A549 (cell line): Measurements from ENCODE around the gene ABR.

DNA sequence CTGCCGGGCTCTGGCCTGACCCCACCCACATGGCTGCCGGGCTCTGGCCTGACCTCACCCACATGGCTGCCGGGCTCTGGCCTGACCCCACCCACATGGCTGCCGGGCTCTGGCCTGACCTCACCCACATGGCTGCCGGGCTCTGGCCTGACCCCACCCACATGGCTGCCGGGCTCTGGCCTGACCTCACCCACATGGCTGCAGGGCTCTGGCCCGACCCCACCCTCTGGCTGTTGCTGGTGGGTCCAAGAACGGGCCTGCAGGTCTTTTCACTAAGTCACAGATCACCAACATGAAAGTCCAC lies 34.6 kb upstream of the DOC2B start:
- PRO-cap: no peak
CAGE:
- cytosol, long polyA plus RNA: no peak
- long polyA plus RNA: no peak
- nucleus, long polyA plus RNA: no peak

- PRO-cap: no peak
CAGE:
- cytosol, long polyA plus RNA: no peak
- long polyA plus RNA: no peak
- nucleus, long polyA plus RNA: no peak
These were observed 45.5 kb upstream of the DOC2B start for GRCh38 chr17:226801-227488.

- PRO-cap: no peak
CAGE:
- cytosol, long polyA plus RNA: no peak
- long polyA plus RNA: no peak
- nucleus, long polyA plus RNA: no peak
These were observed 72.8 kb downstream of the RPH3AL start for GRCh38 chr17:279610-280483.

GRCh38 chr17:334625-334809 lies 18.1 kb downstream of the RPH3AL start:
- PRO-cap: no peak
CAGE:
- cytosol, long polyA plus RNA: no peak
- long polyA plus RNA: no peak
- nucleus, long polyA plus RNA: no peak

DNA sequence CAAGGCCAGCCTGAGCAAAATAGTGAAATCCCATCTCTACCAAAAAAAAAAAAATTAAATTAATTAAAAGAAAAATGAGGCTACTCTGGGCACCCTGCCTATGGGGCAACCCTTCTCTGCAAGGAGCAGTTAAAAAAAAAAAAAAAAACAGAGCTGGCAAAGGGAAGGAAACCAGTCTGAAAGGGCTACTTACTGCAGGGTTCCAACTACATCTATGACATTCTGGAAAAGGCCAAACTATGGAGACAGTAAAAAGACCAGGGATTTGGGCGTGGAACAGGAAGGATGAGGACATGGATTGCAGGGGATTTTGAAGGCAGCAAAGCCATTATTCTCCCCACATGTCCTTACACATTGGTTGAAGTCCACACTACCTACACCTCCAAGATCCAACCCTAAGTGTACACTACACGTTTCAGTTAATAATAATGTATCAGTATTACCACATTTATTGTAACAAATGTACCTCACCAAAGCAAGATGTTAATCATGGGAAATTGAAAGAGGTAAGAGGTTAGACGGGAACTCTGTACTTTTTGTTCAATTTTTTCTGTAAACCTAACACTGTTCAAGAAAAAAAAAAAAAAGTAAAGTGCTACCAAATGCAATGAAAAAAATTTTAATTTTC lies 4.5 kb downstream of the RPH3AL start:
- PRO-cap: no peak
CAGE:
- cytosol, long polyA plus RNA: no peak
- long polyA plus RNA: no peak
- nucleus, long polyA plus RNA: no peak

DNA sequence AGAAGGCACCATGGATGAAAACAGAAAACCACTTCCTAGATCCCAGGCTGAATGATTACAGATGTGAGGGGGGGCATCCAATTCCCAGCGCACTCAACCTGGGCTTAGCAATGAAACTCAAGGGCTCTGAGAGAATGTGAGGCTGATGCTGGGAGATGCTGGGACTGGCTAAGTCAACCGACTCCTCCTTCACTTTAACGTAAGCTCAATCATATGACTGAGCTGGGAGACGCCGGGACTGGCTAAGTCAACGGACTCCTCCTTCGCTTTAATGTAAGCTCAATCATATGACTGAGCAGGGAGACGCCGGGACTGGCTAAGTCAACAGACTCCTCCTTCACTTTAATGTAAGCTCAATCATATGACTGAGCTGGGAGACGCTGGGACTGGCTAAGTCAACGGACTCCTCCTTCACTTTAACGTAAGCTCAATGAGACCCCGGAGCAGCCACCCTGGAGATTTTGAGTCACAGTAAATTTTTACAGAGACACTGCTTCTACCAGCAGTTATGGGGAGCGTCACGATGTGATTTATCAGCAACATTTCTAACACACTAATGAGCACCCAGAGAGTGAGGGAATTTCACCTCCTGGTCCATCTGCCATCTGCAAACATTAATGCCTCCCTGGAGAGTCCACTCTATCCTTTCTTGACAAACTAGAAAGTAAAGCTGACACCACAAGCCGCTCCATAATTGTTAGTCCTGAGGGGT lies 125.2 kb downstream of the C17orf97 start:
- PRO-cap: no peak
CAGE:
- cytosol, long polyA plus RNA: no peak
- long polyA plus RNA: no peak
- nucleus, long polyA plus RNA: no peak

DNA sequence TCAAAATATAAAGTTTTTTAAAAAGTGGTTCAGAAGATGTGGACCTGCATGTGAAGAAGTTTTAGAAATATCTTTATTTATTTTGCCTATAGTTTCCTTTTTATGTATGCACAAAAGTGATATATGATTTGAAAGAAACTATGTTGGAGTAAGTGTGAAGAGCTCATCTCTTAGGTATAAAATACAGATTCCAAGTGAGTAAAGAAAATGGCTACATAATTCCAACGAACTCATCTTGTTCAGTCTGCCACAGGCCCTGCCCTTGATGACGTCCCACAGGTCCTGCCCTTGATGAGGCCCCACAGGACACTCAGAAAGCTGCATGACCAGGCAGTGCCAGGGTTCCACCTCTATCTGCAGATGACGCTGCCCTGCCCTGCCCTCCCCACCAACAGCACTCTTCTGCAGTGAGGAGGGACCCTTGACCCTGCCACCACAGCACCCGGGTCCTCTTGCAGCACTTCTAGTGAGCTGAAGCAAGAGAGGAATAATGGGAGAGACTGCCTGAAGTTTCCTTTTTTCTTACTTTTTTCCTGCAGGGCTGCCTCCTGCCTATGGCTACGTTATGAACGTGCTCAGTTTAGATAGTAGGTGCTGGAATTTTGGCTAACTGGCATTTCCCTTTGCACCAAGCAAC lies 118.4 kb downstream of the VPS53 start:
- PRO-cap: no peak
CAGE:
- cytosol, long polyA plus RNA: no peak
- long polyA plus RNA: no peak
- nucleus, long polyA plus RNA: no peak

- PRO-cap: no peak
CAGE:
- cytosol, long polyA plus RNA: no peak
- long polyA plus RNA: no peak
- nucleus, long polyA plus RNA: no peak
These were observed 7.9 kb downstream of the MRM3 start for GRCh38 chr17:789843-790672.

GRCh38 chr17:846725-847971 lies 65.0 kb downstream of the MRM3 start:
- PRO-cap: no peak
CAGE:
- cytosol, long polyA plus RNA: no peak
- long polyA plus RNA: no peak
- nucleus, long polyA plus RNA: no peak

DNA sequence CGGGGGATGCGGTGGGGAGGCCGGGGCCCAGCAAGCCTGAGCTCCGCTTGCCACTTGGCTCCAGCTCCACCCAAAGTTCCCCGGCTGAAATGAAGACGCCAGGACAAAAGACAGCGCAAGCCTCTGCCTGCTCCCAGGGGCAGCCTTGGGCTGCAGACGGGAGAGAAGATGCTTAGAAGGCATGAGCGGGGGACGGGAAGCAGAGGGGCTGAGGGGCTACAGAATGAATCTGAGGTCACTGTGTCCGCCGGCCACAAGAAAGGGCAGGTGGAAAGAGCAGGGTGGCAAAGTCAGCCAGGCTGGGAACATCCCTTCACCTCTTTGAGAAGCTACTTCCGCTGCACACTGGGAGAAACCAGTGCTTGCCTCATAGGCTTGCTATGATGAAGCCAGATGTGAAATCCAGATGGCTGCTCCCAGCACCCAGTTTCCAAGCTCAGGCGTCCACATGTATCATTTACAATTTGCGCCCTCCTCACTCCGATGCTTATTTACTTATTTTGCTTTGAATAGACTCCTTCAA lies 69.1 kb downstream of the MRM3 start:
- PRO-cap: no peak
CAGE:
- cytosol, long polyA plus RNA: no peak
- long polyA plus RNA: no peak
- nucleus, long polyA plus RNA: no peak

DNA sequence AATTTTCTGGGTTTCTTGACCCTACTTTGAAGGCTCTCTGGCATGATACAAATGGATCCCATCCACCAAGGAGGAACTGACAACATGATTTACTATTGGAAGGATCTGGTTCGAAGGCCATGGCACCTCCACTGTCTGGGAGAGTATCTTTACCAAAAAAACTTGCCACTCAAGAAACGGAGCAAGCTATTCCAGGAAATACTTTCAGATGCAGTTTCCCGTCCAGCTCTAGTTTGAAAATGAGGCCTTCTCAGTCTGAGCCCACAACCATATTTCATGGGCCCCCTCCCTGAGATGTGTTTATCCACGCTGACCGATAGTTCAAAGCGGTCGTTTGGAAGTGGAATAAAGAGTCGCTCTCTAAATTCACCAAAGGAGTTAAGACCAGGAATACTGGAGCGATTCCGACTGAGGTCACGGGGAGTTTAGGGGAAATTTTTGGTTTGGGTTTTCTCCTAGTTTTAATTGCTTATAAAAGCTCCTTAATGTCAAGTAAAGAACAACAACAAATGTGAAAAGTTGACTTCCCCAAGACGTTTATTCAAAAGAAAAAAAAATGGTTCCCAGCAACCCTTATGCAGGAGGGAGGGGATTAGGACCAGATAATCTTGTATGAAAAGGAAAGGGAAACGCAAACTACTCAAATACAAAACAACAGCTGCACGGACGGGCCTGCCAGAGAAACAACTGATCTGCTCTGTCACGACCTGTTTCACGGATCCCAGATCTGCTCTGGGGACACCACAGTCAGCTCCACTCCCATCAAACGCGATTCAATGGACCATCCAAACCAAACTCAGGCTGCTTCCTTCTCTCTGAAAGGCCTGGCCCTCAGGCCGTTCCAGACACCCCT lies 77.0 kb downstream of the MRM3 start:
- PRO-cap: no peak
CAGE:
- cytosol, long polyA plus RNA: no peak
- long polyA plus RNA: no peak
- nucleus, long polyA plus RNA: no peak

DNA sequence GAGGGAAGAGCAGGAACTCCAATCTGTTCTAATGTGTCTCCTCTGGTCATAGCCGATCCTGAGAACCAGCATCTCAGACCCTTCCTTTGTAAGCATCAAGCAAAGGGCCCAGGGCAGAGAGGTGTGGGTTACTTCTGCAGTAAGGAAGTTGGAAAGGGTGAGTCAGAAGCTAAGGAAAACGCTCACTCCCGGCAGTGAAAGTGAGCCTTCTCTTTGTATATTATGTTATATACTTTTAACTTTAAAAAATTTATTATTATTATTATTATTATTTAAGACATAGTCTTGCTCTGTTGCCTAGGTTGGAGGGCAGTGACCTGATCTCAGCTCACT lies 77.7 kb downstream of the MRM3 start:
- PRO-cap: no peak
CAGE:
- cytosol, long polyA plus RNA: no peak
- long polyA plus RNA: no peak
- nucleus, long polyA plus RNA: no peak

DNA sequence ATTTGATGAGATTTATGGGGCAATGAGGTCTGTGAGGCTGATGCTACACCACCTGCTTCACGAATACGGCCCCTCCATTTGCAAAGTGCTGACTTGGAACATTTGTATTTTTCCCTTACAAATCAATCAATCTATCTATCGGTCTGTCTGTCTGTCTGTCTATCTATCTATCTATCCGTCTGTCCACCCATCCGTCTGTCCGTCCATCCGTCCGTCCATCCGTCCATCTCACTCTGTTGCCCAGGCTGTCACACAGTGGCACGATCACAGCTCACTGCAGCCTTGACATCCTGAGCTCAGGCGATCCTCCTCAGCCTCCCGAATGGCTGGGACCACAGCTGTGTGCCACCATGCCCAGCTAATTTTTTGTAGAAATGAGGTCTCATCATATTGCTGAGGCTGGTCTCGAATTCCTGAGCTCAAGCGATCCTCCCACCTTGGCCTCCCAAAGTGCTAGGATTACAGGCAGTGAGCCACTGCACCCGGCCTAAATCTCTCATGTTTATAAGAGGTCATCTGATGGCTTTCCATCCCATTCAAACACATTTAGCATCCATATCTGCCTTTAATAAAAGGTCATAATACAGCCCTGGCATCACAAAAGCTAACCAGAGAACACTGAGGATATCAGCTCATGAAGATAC lies 88.6 kb downstream of the NXN start:
- PRO-cap: no peak
CAGE:
- cytosol, long polyA plus RNA: no peak
- long polyA plus RNA: no peak
- nucleus, long polyA plus RNA: no peak

GRCh38 chr17:952473-953109 lies 27.0 kb downstream of the NXN start:
- PRO-cap: no peak
CAGE:
- cytosol, long polyA plus RNA: no peak
- long polyA plus RNA: no peak
- nucleus, long polyA plus RNA: no peak

DNA sequence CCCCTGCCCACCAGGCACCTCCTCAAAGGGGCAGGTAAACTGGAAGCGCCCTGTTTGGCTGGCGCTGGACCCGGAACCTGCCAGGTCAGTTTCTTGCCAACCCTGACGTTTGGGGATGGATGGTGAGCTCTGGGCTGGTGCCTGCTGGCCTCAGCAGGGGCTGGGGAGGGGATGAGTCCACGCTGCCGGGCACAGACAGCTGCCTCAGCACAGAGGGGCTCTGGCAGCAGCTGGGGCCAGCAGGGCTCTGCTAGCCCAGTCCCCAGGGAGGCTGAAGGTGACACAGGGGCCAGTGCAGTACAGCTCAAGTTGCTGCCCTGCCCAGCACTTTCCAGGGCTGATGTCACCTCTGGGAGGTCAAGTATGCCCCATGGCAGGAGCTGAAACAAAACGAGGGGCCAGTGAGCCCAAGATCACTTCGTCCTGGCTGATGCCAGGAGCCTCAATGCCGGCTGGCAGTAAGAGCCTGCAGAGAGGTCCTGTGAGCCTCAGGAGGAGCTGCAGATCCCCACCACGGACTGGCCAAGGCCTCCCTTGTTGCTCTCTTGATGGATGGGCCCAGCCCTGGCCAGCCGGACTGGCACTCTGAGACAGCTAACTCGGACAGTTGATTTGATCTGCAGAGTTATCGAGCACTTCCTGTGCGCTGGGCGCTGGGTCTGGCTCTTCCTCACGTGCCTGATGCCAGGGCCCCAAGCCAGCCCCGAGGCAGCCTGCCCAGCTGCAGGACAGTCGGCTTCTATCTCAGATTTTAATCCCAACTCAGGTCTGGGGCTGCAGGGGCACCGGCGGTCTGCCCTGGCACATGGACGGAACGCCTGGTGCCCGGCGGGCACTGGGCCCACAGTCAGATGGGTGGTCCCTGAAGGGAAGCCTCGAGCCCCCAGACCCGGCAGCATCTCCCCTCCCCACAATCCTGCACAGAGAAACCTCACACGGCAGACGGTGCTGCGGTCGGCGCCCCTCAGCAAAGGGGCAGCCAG lies 33.6 kb downstream of the TIMM22 start:
- PRO-cap: no peak
CAGE:
- cytosol, long polyA plus RNA: no peak
- long polyA plus RNA: no peak
- nucleus, long polyA plus RNA: no peak

DNA sequence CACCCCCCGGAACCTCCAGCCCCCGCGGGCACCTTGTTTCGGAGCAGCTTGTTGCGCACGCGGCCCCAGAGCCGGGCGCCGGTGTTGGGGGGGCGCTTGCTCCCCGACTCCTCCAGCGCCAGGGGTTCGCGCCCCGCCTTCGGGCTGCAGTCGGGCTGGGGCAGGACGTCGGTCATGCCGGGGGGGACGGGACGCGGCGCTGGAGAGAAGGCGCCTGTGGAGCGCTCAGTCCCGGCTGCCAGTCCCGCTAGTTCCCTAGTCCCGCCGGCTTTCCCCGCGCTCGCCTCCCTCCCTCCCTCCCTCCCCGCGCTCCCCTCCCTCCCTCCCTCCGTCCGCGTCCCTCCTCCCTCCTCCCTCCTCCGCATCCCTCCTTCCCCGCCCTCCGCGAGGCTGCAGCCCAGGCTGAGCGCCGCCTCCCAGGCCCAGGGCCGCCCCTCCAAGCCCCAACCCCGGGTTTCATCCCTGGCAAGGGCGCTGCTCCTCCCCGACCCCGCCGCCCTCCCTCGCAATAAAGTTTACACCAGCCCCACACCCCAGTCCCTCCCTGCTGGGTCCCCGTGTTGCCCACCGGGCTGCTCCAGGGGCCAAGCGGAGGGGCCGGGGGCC lies 34.7 kb downstream of the TIMM22 start:
- PRO-cap: no peak
CAGE:
- cytosol, long polyA plus RNA: no peak
- long polyA plus RNA: no peak
- nucleus, long polyA plus RNA: no peak

DNA sequence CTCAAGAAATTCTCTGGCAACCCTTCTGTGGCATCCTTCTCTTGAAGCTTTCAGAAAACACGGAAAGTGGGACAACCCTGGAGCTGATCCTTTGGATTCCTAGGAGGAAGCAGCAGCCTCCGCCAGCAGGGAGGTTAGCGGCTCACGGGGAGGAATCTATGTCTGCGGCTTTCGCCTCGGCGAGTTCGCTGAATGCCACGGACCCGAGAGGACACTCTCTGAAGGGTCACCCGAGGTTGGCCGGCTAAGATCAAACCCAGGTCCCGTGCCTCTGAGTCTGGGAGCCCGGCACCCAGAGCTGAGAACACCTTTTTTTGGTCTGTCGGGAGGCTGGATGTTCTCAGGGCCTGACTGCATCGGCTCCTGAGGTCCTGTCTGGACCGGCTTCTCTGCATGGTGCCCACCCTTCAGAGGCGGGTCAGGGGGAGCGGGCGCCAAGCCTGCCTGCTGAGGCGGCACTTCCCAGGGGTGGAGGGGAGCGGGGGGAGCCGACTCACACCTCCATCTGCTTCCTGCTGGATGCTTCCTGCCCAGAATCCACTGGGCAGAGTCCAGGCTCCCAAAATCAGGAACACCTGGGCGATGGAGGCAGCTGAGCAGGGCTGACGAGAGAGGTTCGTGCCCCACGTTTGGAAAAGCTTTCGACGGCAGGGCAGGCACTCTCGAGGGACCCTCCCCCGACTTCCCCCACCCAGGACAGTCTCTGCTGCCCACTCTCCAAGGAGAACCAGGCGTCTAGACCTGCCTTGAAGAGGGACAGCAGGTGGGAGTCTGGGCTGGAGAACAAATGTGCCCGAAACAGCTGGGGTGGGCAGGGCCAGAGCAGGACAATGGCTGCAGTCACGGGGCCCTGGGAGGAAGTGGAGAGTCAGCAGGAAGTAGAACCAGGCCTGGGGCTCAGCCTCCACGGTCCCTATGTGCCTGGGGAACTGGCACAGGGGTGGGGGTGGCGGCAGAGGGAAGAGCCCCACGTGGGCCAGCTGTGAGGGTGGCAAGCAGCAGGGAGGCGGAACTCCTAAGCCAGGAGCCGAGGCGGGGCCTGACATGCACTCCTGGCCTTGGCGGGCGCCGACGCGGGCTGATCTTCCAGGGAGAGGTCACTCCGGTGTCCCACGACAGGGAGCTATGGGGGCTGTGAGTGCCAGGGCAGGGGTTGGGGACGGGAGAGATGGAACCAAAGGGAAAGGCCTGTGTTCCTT lies 42.3 kb downstream of the TIMM22 start:
- PRO-cap: no peak
CAGE:
- cytosol, long polyA plus RNA: no peak
- long polyA plus RNA: no peak
- nucleus, long polyA plus RNA: no peak

DNA sequence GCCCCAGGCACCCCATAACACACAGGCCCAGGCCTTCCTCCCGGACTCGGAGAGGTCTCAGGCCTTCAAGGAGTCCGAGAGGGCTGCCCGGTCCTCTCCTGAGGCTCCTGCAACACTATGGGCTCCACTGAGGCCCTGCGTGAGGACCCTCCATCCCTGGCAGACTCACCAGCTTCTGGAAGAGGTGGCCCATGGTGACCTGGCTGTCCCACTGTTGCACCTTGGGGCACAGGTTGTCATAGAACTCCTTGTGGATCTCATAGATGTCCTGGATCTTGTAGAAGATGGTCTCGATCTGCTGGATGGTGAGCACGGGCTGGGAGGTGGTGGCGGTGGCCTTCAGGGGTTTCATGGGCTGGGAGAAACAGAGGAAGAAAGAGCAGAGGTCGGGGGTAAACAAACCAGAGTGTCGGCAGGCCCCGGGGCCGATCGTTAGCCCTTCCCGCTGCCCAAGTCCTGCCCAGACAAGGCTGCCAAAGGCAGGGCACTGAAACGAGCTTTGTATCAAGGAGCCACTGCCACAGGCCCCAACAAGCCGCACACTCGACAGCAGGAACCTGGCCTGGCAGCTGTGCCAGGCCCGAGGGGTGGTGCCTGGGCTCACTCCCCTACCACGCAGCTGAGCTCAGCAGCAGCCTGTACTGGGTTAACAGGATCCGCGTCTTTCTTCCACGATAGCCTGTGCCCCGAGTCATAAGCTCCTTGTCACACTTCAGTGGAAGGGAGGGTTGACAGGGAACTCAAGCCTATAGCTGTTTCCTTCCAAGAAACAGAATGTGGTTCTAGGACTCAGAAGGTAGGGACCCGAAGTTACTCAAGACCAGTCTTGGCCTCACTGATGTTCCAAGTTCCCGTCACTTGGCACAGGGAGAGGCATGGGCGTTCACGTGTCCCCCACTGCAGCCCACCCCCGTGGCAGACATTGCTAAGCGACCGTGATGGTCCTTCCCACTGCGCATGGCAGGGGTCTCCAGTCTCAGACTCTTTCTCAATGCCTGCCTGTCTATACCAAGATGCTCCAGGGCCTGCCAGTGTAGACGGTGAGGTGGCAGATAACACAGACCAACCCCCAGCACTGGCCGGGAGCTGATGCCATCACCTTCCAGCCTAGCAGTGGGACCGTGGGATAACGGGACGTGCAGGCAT lies 87.9 kb downstream of the ABR start:
- PRO-cap: no peak
CAGE:
- cytosol, long polyA plus RNA: no peak
- long polyA plus RNA: no peak
- nucleus, long polyA plus RNA: no peak

DNA sequence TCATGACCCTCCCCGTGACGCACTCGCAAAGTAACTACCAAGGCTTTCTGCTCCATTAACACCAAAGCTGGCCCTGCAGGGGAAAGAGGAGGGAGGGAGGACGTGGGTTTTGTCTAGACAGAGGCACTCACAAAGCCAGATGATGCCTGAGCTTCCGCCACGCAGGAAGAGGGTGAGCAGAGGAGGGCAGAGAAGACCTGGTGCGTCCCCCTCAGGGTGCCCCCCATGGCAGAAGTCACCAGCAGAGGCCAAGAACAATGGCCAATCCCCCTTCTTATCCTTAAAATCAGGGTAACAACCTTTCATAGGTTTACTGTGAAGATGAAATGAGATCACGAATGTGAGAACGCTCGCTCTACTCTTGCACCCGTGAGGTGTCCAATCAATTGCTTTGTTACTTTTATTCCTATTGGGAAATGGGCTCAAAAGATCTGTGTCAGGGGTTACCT lies 10.7 kb downstream of the ABR start:
- PRO-cap: no peak
CAGE:
- cytosol, long polyA plus RNA: no peak
- long polyA plus RNA: no peak
- nucleus, long polyA plus RNA: no peak

DNA sequence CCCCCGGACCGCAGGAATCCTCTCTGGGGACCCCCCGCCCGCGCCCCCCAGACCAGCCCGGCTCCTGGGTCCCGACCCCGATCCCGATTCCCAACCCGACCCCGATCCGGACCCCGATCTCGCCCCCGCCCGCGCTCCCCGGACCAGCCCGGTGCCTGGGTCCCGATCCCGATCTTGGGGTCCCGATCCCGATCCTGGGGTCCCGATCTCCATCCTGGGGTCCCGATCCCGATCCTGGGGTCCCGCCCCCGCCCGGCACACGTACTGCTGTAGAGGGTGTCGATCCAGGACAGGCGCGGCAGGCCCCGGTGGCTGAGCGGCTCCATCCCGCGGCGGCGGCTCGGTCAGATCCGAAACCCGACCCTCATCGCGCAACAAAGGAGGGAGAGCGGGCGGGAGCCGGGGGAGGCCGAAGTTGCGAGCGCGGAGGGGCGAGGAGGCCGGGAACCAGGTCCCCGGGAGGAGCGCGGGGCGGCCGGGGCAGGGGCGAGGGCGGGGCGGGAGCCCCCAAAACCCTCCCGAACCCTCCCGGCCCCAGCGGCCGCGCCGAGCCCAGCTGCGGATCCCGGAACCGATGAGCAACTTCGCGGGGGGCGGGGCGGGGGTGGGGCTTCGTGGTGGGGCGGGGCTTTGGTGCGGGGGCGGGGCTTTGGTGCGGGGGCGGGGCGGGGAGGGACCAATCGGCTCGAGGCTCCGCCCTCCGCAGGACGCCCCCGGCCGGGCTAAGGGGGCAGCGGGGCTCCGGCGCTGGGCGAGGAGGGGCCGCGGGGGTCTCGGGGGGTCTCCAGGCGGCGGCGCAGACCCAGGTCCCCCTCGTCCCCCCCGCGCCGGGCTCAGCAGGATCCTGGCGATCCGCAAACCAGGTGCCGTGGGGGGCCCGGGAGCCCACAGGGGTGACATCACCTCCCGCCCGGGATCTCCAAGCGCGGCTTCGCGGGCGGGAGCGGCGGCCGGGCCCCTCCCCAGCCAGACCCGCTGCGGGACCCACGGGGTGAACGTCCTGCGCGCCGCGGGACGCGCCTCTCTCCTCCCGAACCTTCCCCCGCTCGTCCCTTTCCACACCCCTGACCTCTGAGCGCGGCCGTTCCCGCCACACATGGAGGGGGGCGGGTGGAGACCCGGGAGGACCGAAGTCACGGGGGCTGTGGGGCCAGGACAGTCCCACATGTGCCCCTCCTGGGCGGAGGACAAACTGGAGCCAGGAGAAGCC lies at the start of gene ABR:
Gene ABR (minus strand): TSS at position 580 of the 1,210 bp plus-strand sequence.
- PRO-cap: unidirectional peak, minus-strand start at position 576 of the sequence
CAGE:
- cytosol, long polyA plus RNA: no peak
- long polyA plus RNA: no peak
- nucleus, long polyA plus RNA: no peak